ENCODE data around the gene DCXR.

GRCh38 chr17:81702220-81703154 is 680 bp upstream of the MRPL12 start:
- PRO-cap: unidirectional peak, plus-strand start at chr17:81702634

DNA sequence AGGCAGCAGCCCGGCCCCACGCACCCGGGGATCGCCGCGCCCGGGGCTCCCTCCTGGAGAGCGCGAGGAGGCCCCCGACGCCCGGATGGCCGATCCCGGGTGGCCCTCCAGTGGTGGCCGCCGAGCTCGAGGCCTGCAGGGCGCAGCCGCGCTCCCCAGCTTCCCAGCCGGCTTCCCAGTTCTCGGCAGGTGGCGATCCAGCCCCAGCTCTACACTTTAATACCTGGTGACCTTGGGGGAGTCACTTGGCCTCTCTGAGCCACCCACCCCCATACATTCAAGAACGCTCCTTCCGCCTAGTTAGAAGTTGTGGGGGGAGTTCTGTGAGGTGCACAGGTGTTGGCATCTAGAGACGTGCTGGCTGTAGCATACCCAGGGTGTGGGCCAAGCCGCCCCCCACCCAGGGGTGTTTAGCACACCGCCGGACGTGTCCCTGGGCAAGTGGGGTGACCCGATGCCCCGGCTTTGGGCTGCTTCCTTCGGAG is 539 bp downstream of the SLC25A10 start:
- PRO-cap: no peak

DNA sequence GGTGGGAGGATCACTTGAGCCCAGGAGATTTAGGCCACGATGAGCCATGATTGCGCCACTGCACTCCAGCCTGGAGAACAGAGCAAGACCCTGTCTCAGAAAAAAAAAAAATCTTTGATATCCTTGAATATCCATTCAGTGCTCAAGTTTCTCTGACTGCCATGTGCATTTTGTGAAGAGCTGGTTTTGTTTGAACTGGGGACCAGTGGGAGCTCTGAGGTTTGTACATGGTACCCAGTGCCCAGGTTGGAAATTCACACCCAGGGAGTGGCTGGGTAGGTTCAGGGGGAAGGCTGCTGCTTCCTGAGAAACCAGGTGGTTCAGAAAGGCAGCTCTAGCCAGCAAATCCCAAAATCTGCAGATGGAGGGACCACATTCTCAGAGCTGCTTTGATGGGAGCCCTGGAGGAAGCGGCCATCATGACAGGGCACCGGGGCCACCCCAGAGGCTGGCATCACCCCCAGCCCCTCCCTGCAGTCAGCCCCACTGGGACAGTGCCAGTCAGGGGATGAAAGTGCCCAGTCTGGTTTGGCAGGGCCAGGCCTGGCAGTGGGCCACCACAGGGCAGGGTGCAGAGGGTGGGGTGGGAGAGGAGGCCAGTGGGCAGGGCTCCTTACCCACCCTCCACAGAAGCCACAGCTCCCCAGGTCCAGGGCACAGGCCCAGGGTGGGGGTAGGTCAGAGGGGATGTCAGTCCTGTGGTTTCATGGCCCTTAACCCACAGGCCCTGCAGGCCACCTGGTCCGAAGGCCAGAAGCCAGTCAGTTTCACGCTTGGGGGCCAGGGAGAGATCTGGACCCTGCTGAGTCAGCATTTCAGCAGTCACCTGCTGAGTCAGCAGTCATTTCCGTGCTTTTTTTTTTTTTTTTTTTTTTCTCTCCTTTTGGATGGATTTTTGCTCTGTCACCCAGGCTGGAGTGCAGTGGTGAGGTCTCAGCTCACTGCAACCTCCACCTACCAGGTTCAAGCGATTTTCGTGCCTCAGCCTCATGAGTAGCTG is 10.1 kb downstream of the SLC25A10 start:
- PRO-cap: no peak

GRCh38 chr17:81842972-81843381 is 8.1 kb upstream of the PPP1R27 start:
- PRO-cap: no peak

- PRO-cap: no peak
These were observed 267 bp downstream of the ARHGDIA start for GRCh38 chr17:81870956-81871184.

- PRO-cap: no peak
These were observed 8.4 kb upstream of the ARHGDIA start for GRCh38 chr17:81879111-81880304.

- PRO-cap: no peak
These were observed 3.1 kb upstream of the PCYT2 start for GRCh38 chr17:81913965-81915055.

DNA sequence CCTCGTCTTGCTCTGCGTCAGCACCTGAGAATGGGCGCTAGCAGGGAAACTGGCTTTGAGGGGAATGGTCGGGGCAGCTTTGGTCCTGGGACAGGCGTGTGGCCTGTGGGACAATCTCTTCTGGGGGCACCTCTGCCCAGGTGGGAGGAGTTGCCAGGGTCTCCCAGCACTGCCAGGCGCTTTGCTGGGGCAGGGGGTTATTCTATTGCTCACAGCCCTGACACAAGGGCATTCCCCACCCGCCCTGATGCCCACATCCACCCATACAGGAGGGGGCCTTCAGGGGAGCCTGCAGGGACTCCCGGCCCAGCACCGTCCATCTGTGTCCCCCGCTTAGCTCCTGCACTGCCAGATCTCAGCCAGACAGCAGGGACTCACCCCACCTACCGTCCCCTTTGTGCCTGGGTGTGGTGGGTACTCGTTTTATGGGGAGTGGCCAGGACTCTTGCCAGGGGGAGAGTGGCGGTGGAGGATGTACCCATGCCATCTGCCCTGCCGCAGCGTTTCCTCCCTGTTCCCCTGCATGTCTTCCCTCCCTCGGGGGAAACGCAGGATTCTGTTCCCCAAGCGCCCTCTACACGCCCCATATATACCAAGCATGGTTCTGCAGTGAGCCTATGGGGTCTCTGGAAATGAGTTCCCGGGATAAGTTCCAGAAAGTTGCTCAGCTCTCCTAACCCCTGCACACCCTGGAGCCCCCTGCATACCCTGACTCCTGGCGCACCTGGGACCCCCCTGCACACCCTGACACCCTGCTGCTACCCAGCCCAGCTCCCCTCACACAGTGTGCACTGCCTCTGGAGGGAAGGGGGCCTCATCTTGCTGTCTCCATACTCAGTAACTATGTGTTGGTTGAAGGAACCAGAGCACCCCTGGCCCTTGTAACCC is 4.0 kb upstream of the MAFG start:
- PRO-cap: no peak

- PRO-cap: no peak
These were observed 1.7 kb downstream of the NOTUM start for GRCh38 chr17:81959192-81959688.

- PRO-cap: no peak
These were observed 1.1 kb downstream of the ASPSCR1 start for GRCh38 chr17:81978469-81978893.

DNA sequence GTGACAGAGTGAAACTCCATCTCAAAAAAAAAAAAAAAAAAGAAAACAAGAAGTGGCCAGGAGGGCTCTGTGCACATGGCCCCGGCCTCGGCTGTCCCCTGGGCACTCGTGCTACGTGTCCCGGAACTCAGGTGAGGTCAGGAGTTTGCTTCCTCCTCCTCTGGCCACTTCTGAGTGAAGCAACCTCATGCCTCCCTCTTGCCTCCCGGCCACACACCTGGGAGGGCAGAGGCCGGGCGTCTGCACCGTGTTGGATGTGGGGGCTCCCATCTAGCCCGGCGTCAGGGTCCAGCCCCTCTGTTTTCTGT is 22.1 kb downstream of the ASPSCR1 start:
- PRO-cap: bidirectional peak, plus-strand start at position 196 of the sequence, minus-strand start at position 100 of the sequence

- PRO-cap: unidirectional peak, minus-strand start at chr17:82014092
These were observed 8.7 kb downstream of the CENPX start for GRCh38 chr17:82013818-82014527.

DNA sequence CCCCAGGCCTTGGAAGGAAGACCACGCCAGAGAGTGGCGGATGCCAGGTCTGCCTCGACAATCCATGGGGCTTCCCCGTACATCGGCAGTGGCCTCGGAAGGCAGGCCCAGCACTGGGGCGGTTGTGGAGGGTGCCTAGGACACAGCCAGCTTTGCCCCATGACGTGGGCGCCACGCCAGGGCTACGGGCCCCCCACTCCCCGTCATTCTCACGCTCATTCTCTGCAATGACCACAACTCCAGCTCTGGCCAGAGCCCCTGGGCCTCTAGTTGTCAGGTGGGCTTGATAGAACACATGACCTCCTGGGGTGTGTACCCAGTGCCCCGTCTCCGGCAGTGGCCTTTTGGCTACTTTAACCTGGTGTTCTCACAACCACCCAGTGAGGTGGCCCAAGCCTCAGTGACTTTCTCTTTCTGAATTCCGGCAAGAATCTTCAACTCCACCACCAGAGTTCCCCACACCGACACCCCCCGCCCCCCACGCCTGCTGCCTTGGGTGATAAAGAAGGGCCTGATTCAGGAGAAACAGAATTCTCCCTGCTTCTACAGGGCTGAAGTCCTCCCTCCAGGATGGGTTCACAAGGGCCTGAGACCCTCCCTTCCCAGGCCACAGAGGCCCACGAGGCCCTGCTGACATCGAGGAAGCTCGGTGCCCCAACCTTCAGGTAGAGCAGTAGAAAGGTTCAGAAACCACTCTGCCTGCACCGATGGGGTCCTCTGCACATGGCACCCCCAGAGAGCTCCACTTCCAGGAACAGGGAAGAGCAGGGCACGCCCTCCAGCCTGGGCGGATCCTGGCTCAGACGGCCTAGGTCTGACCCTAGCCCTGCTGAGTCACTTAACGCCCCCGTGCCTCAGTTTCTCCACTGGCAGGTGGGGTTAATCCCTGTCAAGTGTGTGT is 1.0 kb downstream of the CENPX start:
- PRO-cap: no peak

- PRO-cap: bidirectional peak, plus-strand start at chr17:82037456, minus-strand start at chr17:82037341; bidirectional peak, plus-strand start at chr17:82037920, minus-strand start at chr17:82037697
These were observed at the start of gene DCXR for GRCh38 chr17:82037162-82038237. TSS of gene DCXR (minus strand) at chr17:82037697.

- PRO-cap: unidirectional peak, plus-strand start at chr17:82117327
These were observed 19.0 kb upstream of the FASN start for GRCh38 chr17:82117072-82117432.

DNA sequence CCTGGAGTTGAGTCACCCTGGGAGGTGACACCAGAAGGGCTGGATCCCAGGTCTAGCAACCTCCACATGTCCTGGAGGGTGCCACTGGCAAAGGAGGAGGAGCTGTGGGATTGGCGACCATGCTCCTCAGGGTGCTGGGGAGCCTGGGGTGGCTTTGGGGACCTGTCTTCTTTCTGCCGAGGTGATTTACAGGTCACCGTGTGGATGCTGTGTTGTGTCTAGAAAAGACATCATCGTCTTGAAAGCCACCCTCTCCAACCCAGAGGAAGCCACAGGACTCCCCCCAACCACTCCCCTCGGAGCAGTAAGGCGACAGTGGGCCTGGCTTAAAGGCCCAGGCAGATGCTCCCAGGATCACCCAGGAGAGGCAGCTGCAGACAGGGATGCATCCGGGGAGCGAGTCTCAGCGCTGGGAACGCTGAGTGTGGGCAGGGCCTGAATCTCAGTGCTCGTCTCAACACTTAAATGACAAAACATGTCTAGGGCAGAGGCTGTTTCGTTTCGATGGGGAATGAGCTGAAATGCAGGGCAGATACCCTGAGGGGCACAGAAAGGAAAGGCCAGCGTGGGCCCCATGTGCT is 29.7 kb upstream of the FASN start:
- PRO-cap: no peak

DNA sequence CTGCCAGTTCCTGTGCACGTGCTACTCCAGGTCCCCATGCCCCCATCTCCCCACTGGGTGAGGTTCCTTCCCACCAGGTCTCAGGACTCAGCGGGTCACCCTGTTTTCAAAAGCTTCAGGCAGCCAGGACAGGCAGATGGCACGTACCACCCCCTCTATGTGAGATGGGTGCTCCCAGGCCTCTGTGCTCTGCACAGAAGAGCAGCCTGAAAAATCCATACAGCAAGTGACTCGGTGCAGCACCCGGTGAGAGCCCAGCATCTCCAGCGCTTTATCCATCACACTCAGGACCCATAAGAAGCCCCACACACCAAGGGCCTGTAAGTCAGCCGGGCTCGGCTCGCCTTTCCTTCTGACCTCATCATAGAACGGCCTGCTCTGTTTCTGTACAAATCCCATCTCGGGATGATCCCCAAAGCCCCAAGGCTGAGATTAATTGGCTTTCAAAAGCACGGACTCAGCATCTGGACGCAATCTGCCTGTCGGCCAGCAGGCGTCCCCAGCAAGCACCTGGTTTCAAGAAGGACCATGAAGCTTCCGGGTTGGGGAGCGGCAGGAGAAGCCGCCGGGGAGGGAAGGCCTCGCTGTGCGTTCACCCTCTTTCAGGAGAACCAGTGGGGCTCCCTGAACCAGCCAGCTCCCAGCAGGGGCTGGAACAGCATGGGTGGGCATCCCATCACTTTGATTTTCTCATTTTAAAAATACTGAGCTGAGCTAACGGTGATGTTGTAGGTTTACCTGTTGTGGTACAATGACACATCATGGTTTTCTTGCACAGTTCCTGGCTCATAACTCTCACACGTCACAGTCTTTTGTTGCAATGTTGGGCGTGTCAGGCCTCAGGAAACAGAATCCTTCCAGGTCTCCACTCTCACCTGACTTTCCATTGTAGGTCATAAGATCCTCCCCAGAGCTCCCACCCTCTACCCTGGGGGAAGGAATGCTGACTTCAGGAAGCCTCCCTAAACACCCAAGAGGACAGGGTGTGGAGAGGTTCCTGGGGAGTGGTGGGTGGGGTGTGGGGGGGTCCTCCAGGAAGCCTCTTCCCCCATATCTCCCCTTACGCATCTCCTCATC is 6.8 kb downstream of the CCDC57 start:
- PRO-cap: unidirectional peak, plus-strand start at position 548 of the sequence; bidirectional peak, plus-strand start at position 849 of the sequence, minus-strand start at position 756 of the sequence

DNA sequence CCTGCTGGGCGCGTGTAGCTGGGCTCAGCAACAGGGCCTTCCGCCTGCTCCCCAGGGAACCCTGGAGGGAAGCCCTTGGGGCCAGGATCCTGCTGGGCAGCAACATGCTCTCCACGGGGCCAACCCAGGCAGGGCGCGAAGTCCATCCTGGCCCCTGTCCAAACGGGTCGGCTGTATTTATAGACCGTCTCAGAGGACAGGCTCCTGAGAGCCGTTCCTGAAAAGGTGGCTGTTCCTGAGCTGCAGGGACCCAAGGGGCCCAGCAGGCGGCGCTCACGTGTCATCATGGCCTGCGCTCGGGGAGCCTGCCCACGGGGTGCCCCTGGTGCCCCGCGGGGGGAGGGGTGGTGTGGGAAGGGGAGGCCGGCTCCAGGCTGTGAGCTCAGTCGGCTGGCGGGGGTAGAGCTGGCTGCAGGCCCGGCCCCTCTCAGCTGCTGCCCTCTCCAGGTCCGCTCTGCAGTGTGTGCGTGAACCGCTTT is 7.5 kb downstream of the SLC16A3 start:
- PRO-cap: no peak

DNA sequence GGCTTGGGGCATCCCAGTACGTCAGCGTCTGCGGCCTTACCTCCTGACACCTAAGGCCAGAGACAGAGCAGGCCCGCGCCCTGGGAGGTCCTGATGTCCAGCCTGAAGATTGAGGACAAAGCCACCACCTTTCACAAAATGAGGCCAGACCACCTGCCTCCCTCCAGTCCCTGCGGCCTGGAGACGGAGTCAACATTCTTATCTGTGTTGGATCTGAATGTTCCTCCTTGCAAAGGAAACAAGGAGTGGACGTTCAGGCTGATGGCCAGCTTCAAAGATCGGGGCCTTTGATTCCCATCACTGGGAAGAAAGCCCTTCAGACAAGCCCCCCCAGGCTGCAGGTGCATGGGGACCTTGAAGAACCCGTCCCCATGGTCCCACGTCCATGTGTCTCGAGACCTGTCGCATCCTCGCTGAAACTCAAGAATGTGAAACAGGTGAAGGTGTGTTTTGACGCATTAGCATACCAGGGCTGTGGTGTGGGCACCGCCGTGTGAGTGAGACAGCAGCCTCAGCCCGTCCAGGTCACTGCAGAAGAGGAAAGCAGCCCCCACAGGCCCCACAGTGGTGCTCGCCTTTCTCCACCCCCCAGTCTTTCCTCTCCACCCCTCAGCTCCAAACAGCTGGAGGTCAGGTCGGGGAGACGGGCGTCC is 673 bp upstream of the CSNK1D start:
- PRO-cap: no peak

DNA sequence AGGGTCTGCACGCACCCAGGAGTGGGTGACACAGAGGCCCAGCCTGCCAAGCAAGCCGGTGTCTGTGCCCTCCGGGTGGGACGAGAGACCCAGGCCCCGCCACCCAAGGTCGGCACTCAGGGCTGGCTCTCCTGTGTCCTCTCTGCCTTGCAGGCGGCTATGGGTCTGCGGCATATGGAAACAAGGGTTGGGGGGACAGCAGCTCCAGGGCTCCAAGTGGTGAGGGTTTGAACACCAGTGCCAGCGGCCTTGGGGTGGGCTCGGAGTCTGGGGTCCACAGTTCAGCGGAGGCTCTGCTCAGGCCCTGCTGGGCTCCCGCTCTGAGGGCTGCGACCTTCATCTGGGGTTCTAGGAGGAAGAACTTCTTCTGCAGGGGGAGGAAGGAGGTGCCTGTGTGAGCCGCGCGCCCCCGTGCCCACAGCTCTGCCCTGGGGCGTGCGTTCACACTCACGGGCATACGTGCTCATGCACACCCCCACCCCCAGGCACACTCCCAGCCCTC is 4.6 kb upstream of the CD7 start:
- PRO-cap: unidirectional peak, minus-strand start at position 342 of the sequence